Trachea (tissue), 1 donor: ENCODE results near the genes SPDYA and TRMT61B.

DNA sequence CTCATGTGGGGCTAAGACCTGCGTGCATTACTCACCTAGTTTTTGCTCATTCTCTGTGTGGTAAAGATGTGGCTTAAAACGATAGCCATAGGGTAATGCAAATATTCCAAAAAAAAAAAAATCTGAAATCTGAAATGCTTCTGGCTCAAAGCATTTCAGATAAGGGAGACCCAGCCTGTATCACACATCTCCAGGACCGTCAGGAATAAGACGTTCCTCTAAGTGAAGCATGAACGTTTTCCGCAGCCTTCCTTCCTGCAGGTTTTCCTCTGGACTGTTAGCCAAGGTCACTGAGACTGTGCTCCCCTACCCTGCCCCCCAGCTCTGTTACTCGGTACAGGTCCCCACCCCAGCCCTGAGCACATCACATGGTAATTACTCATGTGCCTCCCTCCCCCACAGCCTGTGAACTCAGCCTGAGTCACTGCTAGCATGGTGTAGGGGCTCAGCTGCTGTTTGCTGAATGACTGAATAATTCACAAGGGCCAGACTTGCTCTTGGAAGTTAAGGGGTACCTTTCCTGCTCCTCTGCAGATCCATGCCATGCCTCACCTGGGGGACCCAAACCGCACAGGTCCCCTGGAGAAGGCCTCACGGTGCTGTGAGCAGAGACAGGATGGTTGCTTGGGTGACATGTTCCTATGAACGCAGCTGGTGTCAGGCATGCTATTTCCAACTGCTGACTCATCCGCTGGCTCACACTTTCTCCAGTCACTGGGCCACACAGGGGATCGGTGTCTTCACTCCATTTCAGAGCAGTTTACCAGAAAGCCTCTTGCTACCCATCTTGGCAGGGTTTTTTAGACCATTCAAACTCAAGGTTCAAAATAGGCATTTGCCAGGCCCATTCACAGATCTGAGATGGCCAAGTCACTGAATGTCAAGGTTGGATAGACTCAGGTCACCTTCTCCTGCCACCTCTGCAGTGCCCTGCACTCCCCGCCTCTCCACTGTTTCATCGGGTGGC, 88.2 kb downstream of the PLB1 start:
- PRO-cap = bidirectional peak, plus-strand start at position 424 of the sequence, minus-strand start at position 326 of the sequence

DNA sequence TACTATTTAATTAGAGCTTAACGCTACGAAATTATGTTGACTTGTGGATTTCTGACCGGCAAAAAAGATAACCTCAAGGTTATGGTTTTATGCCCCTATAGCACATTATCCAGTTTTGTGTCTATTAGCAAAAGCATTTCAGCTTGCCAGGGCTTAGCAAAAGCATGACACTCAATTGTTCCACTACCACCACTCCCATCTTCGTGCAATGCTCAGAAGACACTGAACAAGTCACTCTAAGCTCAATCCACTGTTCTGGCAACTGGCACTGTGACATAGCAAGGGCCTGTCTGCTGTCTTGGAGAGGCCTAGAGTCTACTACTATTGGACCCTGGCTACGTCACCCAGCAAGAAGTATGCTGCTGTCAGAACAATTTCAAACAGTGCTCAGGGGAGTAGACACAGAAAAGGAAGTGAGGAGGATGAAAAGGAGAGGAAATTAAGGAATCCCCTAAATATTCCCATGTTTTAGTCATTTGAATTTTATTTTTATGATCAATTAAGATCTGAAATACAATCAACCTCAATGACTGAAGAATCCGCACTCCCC, 103.5 kb upstream of the PPP1CB start:
- PRO-cap = bidirectional peak, plus-strand start at position 383 of the sequence, minus-strand start at position 272 of the sequence

GRCh38 chr2:28649420-28649896, 102.2 kb upstream of the PPP1CB start:
- PRO-cap = no peak

DNA sequence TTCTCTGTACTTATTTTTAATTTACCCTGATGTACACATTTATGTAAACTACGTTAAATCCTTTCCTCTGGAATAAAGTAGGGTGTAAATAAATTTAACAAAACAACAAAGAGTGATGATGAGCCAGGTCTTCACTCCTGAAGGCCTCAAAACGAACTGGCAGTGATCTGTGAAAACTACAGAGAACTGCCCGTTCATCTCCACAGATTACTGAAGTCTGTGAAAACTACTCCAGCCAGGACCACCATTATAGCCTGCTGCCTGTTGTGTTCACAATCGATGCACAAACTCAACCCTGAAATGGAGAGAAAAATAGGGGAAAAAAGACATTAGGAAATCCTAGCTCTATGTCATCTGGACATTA, 1.6 kb upstream of the PPP1CB start:
- PRO-cap = no peak

DNA sequence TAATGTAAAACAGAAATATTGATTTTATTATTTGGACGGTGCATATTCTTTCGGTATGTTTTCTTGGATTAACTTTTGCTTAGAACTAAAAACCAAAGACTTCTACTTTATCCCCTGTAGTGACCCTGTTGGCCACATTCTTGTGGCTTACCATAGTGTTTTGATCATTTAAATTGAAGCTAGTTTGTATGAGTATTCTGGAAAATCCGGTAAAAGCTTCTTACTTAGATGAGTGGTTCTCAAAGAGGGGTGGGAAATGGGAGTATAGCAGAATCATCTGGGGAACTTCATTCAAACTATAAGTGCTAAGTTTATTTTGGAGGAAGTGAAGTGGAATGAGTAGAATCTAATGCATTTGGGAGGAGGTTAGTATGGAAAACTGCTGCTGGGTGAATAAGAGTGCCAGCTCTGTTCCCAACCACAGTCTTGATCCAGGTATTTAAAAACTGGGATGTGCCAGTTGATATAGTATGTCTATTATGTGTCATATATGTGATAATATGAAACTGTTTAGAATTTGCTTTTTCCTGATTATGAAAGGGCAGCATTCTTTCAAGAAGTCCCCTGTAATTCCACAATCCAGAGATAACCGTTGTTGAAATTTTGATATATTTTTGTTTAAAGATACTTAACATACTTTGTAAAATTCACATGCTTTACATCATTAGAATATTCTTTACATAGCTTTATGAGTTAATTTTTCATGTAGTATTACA, 3.9 kb downstream of the PPP1CB start:
- PRO-cap = no peak

GRCh38 chr2:28810153-28811027, at the start of gene SPDYA:
Gene SPDYA (plus strand): TSS chr2:28810834.
- PRO-cap = unidirectional peak, plus-strand start at chr2:28810858; unidirectional peak, plus-strand start at chr2:28810879

- PRO-cap = bidirectional peak, plus-strand start at chr2:28870403, minus-strand start at chr2:28870309
Observed at GRCh38 chr2:28870150-28871061, at the start of gene TRMT61B. Gene TRMT61B (minus strand): TSS chr2:28870309.

- PRO-cap = no peak
Observed at GRCh38 chr2:28913457-28913758, 18.9 kb downstream of the WDR43 start.

DNA sequence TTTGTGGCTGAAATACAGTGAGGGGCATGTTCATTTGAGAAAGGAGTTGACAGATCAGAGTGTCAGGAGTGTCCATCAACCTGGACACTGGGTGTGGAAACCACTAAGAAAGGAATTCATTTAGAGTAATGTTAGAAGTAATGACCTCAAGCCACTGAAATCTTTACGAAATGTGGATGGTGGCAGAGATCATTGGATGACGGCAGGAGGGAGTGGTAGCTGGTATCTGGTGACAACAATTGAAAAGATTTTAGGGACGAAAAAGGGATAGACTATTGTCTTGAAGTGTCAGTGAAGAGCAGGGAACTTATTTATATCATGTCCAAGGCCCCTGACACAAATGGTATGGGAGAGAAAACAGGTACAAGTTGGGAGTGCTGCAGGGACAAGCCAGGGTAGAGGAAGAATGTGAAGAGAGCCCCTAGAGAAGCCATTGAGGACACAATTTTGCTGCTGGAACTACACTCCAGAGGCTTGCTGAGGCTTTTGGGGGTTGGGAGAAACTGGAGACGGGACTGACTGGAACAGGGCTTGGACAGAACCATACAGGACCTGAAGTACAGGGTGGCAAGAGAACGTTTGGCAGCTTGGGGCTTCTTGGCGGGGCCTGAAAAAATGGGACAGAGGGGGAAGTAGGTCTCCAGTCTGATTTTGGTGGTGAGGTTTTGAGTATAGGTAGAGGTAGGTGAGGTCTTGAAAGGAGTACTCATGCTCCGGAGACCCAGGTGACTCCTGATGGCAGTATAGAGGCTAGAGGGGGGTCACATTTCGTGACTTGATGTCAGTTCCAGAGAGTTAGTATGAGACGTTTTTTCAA, 29.9 kb downstream of the WDR43 start:
- PRO-cap = no peak

DNA sequence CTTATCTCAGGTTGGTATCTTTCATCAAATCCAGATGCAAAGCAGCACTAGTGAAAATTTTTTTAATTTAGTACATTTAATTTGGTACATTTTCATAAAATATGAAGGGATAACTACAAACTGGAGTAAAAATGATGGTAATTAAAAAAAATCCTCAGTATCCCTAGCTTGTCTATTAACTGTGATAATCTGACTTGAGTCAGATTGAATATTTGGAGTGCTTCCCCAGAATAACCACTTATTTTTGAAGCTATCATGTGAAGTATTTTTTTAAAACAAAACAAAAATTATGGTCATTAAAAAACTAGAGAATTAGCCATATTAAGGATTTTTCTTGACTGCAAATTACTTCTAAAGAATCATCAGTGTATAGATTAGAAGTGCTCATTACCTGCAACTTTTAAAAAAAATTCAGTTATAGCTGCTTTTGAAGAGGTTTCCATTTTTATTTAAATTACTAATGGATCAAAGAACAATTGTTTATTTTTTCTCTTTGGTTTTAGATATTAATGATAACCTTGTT, 33.9 kb upstream of the TOGARAM2 start:
- PRO-cap = no peak

DNA sequence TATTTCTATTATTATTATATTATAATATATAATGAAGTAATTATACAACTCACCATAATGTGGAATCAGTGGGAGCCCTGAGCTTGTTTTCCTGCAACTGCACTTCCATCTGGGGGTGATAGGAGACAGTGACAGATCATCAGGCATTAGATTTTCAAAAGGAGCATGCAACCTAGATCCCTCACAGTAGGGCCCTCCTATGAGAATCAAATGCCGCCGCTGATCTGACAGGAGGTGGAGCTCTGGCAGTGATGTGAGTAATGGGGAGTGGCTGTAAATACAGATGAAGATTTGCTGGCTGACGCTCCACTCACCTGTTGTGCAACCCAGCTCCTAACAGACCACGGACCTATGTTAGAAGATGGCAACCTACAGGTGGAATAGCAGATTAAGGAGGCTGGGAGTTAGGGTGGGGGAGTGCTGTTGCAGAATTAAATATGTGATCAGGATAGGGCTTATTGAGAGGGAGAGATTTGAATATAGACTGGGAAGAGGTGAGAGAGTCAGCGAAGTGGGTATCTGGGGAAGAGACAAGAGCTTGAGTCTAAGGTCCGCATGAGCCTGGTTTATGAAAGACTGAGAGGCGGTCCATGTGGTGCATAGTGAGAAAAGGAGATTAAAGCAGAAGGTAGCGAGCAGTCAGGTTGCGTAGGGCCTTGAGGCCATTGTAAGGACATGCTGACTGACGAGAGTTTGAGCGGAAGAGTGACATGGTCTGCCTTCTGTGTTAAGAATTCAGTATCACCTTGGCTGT, 31.4 kb upstream of the TOGARAM2 start:
- PRO-cap = no peak

DNA sequence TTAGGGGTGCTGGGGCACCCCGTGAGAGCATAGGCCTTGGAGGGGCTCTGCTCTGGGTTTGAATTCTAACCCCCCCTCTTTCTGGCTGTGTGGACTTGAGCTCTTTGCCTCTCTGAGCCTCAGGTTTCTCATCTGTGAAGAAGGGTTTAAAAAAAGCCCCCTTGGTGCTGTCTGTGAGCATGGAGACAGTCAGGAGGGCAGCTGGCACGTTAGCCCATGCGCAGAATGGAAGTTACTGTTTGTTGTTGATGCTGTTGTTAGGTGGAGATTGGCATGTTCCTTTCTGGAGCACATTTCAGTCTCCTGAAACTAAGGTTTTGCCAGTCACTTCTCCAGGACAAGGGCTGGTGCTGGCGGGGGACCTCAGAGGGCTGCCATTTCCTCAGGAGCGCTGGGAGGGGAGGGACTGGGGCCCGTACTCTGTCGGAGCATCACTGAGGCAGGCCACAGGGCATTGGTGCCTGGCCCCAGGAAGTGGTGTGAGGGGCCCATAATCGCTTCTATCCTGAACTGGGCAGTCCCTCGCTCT, 925 bp downstream of the TOGARAM2 start:
- PRO-cap = no peak

- PRO-cap = no peak
Observed at GRCh38 chr2:29010844-29011540, 29.9 kb downstream of the TOGARAM2 start.

DNA sequence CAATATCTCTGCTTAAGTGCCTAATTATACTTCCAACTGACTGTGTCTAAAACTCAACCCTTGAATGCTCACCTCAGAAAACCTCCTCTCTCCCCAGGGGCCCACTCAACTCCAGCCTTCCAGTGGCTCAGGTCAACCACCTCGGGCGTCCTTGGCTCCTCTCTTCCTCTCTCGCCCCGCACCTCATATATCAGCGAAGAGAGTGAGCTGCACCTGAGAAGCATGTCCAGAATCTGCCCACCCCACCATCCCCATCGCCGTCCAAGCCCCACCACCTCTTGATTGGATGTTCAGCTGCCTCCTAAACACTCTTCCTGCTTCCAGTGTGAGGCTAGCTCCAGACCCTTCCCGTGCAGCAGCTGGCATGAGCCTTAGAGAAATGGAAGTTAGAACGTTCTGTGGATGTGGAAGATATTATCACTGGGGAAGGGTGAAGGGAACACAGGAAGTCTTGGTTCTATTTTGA, 35.0 kb downstream of the TOGARAM2 start:
- PRO-cap = no peak

DNA sequence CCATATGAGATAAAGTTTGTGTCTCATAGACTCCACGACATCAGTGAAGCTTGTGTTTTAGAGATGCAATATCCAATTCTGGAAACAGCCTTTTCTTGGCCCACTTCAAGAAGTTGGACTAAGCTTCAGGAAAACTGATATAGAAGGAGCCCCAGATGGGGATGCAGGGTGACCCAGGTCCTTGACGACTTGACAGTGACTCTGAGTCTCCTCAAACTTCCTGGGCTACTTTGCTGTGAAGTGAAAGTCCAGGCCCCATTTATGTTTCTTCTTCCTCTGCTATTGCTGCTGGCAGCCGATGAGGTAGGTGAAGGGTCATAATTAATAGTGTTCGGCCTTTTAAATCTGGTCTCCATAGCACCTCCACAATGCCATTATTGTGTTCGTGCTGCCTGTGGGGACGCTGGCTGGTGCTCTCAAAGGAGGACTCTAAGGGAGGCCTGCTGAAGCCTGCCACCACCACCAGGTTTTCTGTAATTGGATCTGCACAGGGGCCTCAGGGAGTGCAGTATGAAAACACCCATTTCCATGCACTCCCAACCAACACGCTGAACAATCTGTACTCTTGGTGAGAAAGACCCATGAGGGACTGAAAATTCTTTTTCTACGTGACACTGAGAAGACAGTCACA, 17.8 kb upstream of the CLIP4 start:
- PRO-cap = no peak

DNA sequence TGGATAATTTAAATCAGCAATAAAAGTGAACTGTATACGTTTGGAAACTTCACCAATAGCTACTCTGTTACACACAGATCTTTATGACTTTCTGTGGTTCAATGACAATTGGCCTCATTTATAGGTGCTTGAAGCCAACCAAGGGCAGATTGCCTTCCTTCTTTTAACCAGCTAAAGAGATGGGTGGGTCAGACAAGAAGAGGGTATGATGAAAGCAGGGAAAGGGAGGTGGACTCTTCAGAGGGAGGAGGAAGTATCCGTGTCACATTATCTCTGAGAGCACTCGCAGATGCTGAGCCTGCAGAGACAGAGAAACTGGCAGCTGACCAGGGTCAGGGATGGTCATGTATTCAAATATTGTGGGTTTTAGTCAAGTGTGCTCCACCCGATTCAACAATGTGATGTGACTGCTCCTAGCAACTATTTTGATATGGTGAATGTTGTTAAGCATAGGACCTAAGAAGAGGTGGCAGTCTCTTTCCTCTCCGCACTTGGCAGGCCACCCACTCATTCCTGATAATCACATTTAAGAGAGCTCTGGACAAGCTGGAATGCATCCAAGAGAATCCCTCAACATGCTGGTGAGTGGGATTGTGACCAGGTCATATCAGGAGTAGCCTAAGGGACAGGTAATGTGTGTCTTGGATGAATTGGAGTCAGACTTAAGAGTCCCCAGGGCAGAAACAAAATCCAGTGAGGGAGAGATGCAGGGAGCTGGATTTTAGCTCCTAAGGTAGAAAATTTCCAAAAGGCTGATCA, 1.3 kb upstream of the CLIP4 start:
- PRO-cap = no peak

GRCh38 chr2:29114491-29114877, 731 bp upstream of the CLIP4 start:
- PRO-cap = no peak

GRCh38 chr2:30149966-30150856, 3.4 kb downstream of the YPEL5 start:
- PRO-cap = no peak

GRCh38 chr2:30169462-30169898, 22.7 kb downstream of the YPEL5 start:
- PRO-cap = unidirectional peak, minus-strand start at chr2:30169761

DNA sequence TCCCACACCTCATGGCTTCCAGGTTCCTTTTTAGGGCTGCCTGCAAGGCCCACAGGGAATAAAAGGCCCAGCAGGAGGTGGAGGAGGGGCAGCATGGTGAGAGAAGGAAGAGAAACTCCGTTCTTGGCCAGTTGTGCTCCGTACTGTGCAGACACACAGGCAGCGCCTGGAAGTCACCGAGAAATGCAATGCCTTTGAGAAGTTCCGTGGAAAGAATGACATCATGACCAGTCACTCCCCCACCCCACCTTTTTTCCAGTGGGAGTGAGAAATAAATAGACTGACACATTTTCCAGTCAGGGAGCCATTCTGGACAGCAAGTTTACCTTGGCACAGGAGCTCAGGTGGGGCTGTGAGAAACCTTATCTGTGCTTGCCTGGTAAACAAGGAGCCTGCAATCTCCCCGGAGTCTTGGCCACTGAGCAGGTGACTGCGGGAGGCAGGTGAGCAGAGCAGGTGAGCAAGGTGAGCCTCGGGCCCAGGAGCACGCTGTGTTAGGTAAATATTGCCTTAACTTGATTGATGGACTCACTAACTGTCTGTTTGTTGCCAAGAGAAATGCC, 13.6 kb upstream of the LBH start:
- PRO-cap = no peak